T-cell (primary cell): ENCODE results near the genes PILRA, TSC22D4, FBXO24, MUC17 and TRIM56.

DNA sequence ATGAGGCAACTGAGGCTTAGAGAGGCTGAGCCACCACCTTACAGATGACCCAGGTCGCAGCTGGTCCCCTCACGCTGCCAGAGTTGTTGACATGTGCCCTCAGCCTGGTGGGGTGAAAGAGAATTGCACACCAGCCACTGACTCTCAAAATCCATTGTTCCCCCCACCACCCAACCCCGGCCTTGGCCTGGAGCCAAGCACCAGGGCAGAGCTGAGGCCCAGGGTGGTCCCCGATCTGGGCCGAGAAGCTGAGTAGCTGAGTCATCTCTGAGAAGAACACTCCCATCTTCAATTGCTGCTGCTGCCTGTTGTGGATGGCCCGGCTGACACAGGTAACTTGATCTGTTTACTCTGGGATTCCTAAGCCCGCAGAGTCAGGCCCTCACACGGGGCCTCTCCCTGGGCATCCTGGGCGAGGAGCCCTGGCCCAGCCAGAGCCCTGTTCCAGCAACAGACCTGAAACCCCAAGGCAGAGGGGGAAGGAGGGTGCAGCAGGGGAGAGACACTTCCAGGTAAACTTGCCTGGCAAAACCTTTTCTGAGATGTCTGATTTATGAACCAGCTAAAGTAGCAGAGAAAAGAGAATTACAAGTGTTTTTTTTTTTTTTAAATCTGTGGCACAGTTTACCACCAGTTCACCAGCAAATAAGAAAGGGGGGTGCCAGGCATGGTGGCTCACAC lies 27.6 kb downstream of the PVRIG start:
- PRO-cap, 7 experiments = no peak in any of the 7 experiments

DNA sequence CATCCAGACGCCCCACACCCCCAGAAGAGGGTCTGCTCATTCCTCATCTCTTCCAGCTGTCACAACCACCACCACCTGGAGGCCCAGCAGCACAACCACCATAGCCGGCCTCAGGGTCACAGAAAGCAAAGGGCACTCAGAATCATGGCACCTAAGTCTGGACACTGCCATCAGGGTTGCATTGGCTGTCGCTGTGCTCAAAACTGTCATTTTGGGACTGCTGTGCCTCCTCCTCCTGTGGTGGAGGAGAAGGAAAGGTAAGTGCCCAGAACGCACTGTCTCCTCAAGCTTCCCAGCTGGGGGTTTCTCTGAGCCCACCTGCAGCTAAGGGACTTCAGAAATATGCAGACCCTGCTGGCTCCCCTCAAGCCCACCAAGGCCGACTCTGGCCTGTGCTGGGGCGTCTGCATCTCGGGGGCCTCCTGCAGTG lies 1.4 kb downstream of the PILRB start:
- PRO-cap, 7 experiments = no peak in any of the 7 experiments

DNA sequence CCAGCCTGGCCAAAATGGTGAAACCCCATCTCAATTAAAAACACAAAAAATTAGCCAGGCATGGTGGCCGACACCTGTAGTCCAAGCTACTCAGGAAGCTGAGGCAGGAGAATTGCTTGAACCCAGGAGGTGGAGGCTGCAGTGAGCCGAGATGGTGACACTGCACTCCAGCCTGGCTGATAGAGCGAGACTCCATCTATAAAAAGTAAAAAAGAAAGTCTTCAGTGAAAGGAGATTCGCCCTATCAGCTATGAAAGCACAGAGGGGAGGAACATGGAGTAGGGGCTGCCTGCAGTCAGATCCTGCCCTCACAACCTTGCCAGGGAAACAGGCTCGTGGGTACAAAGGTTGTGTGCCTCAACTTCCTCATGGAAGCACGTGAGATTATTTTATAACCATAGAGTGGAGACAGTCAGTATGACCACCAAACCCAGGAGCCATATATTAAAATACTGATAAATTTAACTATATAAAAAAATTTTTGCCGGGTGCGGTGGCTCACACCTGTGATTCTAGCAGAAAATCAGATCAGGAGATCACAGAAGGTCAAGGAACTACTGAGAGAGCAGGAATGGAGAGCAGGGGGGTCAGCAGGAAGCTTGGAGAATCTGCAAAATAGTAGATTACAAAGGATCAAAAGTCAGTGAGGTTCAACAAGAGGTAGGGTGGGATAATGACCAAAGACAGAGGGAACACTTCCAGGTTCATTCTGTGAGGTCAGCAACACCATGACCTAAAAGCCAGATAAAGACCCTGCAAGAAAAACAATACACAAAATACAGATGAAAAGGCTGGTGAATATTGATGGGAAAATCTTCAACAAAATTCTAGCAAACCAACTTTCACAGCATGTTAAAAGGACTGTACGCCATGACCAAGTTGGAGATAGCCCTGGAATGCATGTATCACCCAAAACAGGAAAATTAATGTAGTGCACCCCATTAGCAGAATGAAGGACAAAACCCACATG lies 3.9 kb downstream of the PILRB start:
- PRO-cap, 7 experiments = no peak in any of the 7 experiments

- PRO-cap, 7 experiments = peak in 2 of 7 experiments; most common plus-strand start chr7:100373487 (in 2); most common minus-strand start chr7:100373265 (in 1)
These were observed at the start of gene PILRA for GRCh38 chr7:100373090-100373746. TSS of gene PILRA (plus strand) at chr7:100373487.

DNA sequence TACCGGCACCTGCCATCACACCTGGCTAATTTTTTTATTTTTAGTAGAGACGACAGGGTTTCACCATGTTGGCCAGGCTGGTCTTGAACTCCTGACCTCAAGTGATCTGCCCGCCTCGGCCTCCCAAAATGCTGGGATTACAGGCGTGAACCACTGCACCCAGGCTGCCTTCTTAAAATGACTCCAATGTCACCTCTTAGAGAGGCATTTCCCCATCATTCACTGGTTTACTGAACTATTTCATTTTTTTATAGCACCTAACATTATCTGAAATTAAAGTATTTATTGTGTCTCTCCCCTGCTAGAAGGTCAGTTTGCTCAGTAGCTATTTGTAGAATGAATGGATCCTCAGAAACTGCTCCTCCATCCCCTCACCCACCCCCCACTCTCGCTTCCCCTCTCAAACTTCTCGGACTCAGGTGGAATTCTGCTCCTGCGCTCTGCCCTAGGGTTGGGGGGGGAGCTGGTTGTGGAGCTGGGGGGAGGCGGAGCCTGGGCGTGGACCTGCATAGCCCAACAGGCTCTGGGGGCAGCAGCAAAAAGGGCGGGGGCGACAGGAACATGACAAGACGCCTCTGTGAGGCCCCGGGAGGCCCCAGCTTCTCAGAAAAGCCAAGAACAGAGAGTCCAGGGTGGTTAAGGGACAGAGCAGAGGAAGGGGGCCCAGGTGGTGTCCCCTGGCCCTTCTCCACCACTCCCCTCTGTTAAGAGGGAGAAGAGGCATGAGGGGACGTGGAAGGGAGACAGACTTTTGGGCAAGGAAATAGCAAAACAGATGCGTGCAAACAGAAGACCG lies 3.6 kb downstream of the TSC22D4 start:
- PRO-cap, 7 experiments = no peak in any of the 7 experiments

GRCh38 chr7:100478661-100479718 lies at the start of gene TSC22D4:
TSS of gene TSC22D4 (minus strand) at chr7:100479214.
- PRO-cap, 7 experiments = peak in 7 of 7 experiments; most common plus-strand start chr7:100479558 (in 3); most common minus-strand start chr7:100479178 (in 7)

- PRO-cap, 7 experiments = no peak in any of the 7 experiments
These were observed 27.1 kb downstream of the NYAP1 start for GRCh38 chr7:100510747-100511216.

- PRO-cap, 7 experiments = peak in 1 of 7 experiments; most common minus-strand start chr7:100579117 (in 1)
These were observed 5.3 kb upstream of the SAP25 start for GRCh38 chr7:100578993-100579482.

DNA sequence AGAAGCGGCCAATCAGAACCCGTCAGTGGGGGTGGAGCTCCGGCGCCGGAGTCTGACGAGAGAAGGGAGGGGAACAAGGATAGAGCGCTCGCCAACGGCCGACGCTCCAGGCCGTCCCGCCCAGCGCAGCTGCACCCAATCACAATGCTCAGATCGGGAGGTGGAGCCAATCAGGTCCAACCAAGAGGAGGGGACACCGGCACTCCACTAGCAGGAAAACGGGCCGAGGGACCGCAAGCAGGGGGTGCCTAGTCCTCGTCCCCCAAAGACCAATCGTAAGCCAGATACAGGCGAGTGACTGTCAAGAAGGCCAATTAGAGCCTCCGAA lies at the start of gene FBXO24:
FBXO24 (plus strand) TSS at position 82 of the 328 bp plus-strand sequence.
- PRO-cap, 7 experiments = peak in 6 of 7 experiments; most common plus-strand start position 207 of the sequence (in 5)

GRCh38 chr7:100678855-100679217 lies 5.3 kb downstream of the GNB2 start:
- PRO-cap, 7 experiments = no peak in any of the 7 experiments

GRCh38 chr7:100802153-100802581 lies 25.2 kb downstream of the EPHB4 start:
- PRO-cap, 7 experiments = no peak in any of the 7 experiments

GRCh38 chr7:100807171-100807990 lies 19.9 kb downstream of the EPHB4 start:
- PRO-cap, 7 experiments = no peak in any of the 7 experiments

- PRO-cap, 7 experiments = no peak in any of the 7 experiments
These were observed 1.1 kb upstream of the ACHE start for GRCh38 chr7:100896478-100897542.

- PRO-cap, 7 experiments = no peak in any of the 7 experiments
These were observed 14.7 kb upstream of the ACHE start for GRCh38 chr7:100910254-100911010.

- PRO-cap, 7 experiments = no peak in any of the 7 experiments
These were observed at the start of gene MUC17 for GRCh38 chr7:101019664-101020282. TSS of gene MUC17 (plus strand) at chr7:101020081.

GRCh38 chr7:101084991-101086236 lies at the start of gene TRIM56:
TSS of gene TRIM56 (plus strand) at chr7:101085481.
- PRO-cap, 7 experiments = peak in 7 of 7 experiments; most common plus-strand start chr7:101085475 (in 4); most common minus-strand start chr7:101085185 (in 2)

- PRO-cap, 7 experiments = no peak in any of the 7 experiments
These were observed 4.3 kb upstream of the SERPINE1 start for GRCh38 chr7:101122489-101123197.

DNA sequence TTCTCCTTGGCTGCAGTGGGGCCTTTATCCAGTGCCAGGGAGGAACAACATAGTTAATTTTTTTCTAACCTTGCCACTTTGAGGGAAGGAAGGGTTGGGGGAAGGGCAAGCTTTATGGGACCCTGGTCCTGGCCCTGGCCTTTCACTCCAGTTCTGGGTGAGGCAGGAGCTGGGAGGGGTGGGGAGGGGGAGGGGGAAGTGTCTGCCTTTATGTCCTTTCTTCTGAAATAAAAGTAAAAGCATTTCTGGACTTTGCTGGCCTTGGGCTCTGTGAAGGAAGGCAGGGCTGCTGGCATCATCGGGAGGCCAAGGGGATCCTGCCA lies 4.4 kb downstream of the VGF start:
- PRO-cap, 7 experiments = no peak in any of the 7 experiments

GRCh38 chr7:101233855-101234335 lies 3.7 kb downstream of the CLDN15 start:
- PRO-cap, 7 experiments = no peak in any of the 7 experiments

DNA sequence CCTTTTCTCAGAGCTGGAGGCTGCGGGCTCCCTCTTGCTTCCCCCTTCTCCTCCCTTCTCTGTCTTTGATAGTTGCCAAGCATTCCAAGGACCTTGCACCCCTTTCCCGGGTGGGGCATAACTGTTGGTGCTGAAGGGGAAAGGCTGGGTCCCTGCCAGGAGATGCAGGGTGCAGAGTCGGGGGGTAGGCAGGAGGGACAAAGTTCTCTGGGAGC lies 2.2 kb downstream of the CLDN15 start:
- PRO-cap, 7 experiments = no peak in any of the 7 experiments